Tongue (tissue), 2 donors: Measurements from ENCODE around the genes RAB3D and ZNF625.

- RAMPAGE, long total RNA = no peak
These were observed 30.2 kb downstream of the SMARCA4 start for GRCh38 chr19:10990989-10991491.

DNA sequence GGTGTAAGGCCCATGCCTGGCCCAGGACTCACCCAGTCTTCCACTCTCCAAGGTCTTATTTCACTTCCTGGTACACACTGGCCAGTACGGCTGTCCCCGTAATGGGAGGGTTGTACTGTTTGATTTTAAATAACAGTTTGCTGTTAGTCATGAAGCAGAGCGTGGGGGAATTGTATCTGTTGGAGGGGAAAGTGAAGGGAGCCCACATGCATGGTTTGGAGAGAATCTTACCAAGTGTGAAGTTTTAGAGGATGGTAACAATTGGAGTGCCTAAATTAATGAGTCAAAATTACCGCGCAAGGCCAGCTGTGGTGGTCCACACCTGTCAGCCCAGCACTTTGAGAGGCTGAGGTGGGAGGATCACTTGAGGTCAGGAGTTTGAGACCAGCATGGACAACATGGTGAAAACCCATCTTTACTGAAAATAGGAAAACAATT is 46.8 kb upstream of the LDLR start:
- RAMPAGE, long total RNA = no peak

GRCh38 chr19:11066210-11066709 is 23.0 kb upstream of the LDLR start:
- RAMPAGE, long total RNA = no peak

- RAMPAGE, long total RNA = no peak
These were observed 15.8 kb downstream of the LDLR start for GRCh38 chr19:11104653-11105840.

GRCh38 chr19:11135799-11136916 is 19.4 kb downstream of the SPC24 start:
- RAMPAGE, long total RNA = no peak

DNA sequence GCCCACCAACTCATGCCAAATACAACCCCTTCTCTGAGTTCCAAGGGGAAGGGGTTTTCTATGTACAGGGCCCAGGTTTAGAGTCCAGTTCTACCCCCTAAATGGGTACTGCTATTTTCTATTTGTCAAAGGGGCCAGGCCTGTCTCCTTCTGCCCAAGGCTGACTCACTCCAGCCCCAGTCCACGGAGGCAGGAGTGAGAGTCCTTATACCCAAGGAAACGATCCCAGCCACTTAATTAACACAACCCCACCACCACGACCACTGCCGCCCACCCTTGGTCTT is 1.0 kb downstream of the RAB3D start:
- RAMPAGE, long total RNA = no peak

- RAMPAGE, long total RNA = start-site peak on the minus strand at chr19:11339579-11339652, 48 and 52 reads in 2 replicates
These were observed at the start of gene RAB3D for GRCh38 chr19:11339399-11340037. Gene RAB3D (minus strand): TSS chr19:11339657.

- RAMPAGE, long total RNA = no peak
These were observed 646 bp downstream of the PRKCSH start for GRCh38 chr19:11436004-11436557.

- RAMPAGE, long total RNA = no peak
These were observed 4.5 kb upstream of the ELAVL3 start for GRCh38 chr19:11485030-11485971.

- RAMPAGE, long total RNA = no peak
These were observed 26.8 kb downstream of the ZNF627 start for GRCh38 chr19:11624084-11624476.

- RAMPAGE, long total RNA = no peak
These were observed 44.1 kb downstream of the ZNF823 start for GRCh38 chr19:11694446-11695299.

- RAMPAGE, long total RNA = no peak
These were observed 669 bp downstream of the ZNF823 start for GRCh38 chr19:11737822-11738732.

DNA sequence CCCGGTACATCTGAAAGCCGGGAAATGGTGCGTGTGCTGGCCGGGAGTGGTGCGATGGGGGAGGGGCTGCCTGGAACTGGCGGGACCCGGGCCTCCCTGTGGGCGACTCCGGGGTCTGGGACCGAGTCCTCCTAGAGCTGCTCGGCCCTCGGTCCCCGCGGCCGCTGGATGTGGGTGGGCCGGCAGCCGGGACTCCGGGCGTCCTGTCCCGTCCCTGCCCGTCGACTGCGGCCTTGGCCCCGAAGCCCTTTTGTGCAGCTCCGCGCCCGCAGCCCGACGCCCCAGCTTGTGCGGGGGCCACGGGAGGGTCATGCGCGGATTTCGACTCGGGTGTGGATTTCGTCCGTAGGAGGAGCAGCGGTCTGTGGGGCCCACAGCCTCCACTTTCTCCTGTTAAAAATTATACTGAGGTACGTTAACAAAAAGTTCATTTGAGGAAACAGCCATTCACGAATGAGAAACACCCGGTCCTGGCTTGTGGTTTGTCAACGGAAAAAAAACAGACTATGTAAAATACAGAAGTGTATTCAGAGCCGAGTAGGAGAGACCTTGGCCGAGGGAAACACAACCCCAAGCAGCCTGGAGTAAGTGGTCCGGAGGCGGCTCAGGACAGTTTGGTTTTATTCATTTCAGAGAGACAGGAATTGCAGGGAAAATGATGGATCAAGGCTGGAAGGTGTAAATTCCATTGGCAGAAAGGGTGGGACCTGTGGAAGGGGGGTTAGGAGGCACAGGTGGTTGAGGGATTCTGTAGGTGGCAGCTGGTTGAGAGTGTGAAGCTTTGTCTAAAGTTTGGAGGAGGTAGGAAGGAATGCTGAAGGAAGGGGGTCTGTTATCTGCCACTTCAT is 602 bp downstream of the ZNF439 start:
- RAMPAGE, long total RNA = no peak

GRCh38 chr19:12091988-12093139 is 27.8 kb downstream of the ZNF844 start:
- RAMPAGE, long total RNA = start-site peak on the plus strand at chr19:12092248-12092299, 21 and 22 reads in 2 replicates

GRCh38 chr19:12155990-12157195 is at the start of gene ZNF625:
Gene ZNF625 (minus strand): TSS chr19:12156734.
- RAMPAGE, long total RNA = no peak

- RAMPAGE, long total RNA = no peak
These were observed 32.3 kb downstream of the ZNF136 start for GRCh38 chr19:12195210-12195665.

- RAMPAGE, long total RNA = no peak
These were observed 8.7 kb downstream of the ZNF44 start for GRCh38 chr19:12285978-12286383.

GRCh38 chr19:12293207-12293440 is 1.6 kb downstream of the ZNF44 start:
- RAMPAGE, long total RNA = no peak

DNA sequence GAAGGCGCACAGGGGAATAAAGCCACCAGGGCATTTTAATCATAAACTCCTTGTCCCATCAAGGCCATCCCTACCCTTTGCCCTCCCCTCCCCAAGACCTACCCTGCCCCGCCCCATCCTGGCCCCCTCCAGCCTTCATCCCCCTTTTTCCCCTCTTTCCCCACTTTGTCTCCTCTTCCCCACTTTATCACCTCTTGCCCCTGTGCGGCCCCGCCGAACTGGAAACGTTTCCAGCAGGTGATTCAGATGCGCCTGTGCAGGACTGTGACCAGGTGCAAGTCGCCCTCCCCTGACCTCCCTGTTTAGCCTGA is 25.8 kb downstream of the ZNF791 start:
- RAMPAGE, long total RNA = no peak

- RAMPAGE, long total RNA = no peak
These were observed 513 bp downstream of the DHPS start for GRCh38 chr19:12681033-12681701.